OCI-LY7 (cell line): Measurements from ENCODE around the genes STX16 and GNAS.

DNA sequence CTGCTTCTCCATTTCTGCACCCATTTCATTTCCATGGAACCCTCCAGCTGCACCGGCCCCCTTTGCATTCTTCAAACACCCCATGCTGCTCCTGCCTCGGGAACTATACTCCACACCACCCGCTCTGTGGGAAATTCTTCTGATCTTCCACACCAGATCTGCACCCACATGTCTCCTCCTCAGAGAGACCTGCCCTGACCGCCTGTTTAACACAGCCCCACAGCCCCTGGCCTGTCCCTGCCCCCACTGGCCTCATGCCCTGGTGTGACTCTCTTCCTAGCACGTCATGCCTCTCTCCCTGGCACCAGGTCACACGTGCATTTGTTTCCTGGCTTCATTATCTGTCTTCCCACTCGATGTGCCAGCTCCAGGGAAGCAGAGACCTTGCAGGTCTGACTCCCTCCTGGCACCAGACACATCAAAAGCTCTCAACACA, 1.8 kb upstream of the C20orf85 start:
- PRO-cap = no peak
- RAMPAGE, long total RNA = no peak

DNA sequence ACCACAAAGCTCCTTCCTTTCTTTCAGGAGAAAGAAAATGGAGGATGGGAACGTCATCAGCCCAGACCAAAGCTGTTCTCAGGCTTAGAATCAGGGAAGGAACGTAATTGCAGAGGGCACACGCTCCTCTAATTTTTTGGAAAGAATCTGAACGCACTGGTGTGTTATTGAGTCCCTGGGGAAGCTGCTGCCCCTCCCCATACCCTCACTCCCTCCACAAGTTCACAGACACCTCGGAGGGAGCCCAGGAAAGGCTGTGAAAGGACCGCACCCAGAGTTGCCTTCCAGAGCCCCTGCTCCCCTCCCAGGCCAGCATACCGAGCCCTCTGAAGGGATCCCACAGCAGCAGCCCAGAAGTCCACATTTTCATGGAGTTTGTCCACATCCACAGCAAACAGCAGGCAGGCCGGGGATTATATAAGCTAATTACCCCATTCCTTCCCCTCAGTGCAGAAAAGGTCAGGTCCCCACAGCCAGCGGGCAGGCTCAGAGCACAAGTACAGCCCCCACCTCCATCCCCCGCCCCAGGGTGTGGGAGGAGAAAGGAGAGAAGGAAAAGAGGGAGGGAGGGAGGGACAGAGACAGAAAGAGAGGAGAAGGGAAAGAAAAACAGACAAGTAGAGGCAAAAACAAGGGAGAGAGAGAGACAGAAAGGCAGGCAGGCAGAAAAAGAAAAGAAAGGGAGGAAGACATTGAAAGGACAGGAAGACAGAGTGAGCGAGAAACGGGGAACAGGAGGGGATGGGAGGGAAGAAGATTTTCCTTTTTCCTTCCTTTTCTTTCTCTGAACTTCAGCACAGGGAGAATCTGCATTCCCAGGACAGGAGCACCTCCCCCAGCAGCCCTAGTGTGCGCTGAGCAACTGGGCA, 24.2 kb downstream of the C20orf85 start:
- PRO-cap = no peak
- RAMPAGE, long total RNA = no peak

DNA sequence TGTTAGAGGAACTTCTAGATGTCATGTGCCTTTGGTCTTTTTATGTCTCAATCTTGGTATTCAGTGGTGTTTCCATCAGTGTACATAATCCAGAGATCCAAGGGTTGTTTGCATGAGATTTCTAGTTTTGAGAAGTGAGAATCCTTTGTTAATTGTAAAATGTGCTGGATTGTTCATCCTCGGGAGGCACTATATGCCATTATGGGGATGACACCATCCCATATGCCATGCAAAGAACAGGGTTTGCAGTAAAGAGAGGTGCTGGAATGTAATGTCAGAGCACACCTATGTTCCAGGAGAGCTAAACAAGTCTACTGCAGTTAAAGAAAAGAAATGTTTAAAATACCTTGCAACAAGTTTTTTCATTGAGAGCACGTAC, 29.2 kb downstream of the RAB22A start:
- PRO-cap = no peak
- RAMPAGE, long total RNA = no peak

- PRO-cap = no peak
- RAMPAGE, long total RNA = no peak
These were observed 19.0 kb downstream of the VAPB start for GRCh38 chr20:58407960-58408478.

GRCh38 chr20:58650612-58651370, at the start of gene STX16:
Gene STX16, plus strand, starts transcription at chr20:58651283.
- PRO-cap = bidirectional peak, plus-strand start at chr20:58651283, minus-strand start at chr20:58651133
- RAMPAGE, long total RNA = no peak

DNA sequence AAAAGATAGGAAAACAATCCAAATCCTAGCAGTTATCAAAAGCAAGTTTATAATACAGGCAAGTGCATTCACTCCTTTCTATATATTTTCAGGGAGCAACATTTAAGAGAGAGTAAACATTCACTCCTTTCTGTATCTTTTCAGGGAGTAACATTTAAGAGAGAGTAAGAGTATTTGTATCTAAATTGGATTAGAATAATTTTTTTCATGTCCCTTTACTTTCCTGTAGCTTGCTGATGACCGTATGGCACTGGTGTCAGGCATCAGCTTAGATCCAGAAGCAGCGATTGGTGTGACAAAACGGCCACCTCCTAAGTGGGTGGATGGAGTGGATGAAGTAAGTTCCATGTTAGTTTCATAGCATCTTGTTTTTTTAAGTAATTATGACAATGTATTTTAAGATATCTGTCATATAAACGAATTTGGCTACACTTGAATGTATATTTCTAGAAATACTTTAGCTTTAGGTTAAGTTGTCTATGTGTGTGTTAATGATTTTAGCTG, 16.2 kb downstream of the STX16 start:
- PRO-cap = no peak
- RAMPAGE, long total RNA = no peak

GRCh38 chr20:58840332-58840989, 50.8 kb upstream of the GNAS start:
- PRO-cap = no peak
- RAMPAGE, long total RNA = no peak

DNA sequence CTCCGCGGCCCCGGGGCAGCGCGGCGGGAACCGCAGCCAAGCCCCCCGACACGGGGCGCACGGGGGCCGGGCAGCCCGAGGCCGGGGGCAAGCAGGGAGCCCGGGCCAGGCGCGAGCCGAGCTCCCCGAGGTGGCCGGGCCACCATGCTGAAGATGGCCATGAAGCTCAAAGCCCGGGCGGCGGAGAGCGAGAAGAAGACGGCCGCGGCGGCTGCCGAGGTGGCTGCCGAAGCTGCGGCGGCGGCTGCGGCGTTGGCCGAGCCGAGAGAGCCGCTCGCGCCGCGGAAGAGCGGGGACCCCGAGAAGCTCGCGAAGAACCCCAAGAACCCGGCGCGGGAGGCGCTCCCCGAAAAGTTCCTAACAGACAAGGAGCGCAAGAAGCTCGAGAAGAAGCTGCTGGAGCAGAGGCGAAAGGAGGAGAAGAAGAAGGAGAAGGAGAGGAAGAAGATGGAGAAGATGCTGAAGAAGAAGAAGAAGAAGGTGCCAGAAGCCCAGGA, 1.4 kb upstream of the GNAS start:
- PRO-cap = no peak
- RAMPAGE, long total RNA = no peak

- PRO-cap = bidirectional peak, plus-strand start at chr20:58891421, minus-strand start at chr20:58891492; bidirectional peak, plus-strand start at chr20:58891748, minus-strand start at chr20:58891750
- RAMPAGE, long total RNA = no peak
These were observed at the start of gene GNAS for GRCh38 chr20:58891212-58891881. Gene GNAS, plus strand, starts transcription at chr20:58891421.

DNA sequence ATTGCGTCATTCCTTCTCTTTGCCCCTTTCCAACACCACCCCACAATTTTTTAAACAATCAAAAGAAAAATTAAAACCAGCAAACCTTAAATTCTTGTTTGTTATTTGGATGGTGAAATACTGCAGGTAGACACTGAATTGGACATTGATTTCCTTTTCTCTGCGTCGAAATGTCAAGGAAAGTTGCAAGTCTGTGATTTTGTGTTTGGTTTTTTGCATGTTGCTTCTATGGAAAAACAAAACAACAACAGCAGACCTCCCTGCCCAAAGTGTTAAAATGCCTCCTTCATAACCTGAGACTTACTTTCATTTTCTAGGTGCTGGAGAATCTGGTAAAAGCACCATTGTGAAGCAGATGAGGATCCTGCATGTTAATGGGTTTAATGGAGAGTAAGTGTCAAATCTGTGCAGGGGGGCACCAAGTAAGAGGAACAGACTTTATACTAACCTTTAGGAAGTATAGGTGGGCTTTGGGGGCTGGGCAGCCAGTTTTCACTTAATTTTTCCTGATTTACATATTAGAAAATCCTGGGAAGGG, 4.1 kb downstream of the GNAS start:
- PRO-cap = no peak
- RAMPAGE, long total RNA = no peak

DNA sequence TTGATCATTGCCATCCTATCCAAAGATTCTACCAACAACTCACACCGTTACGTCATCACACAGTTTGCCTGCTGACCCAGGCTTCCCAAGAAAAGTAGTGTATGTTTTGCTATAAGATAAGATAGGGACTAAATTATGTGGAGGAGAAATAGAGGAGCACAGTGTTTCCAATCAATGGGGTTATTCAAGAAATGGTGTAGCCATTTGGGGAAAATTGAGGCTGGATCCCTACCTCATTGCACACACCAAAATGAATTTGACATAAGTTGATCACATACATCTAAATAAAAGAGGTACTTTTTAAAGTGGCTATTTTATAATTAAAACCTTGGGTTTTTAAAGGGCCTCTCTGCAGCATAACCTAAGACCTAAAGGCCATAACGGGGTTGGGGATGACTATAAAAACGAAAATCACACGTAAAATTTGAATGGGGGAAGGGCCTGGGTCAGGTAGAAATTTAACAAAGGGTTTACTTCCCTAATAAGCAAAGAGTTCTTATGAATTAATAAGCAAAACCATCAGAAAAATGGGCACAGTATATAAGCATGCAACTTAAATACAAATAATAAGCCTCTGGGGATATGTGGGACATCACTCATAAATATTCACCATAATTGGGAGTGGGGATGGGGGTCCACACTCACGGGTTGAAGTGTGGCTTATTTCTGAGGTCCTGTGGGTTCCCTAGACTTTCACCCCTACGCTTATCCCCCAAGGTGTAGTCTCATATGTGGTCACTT, 20.4 kb downstream of the GNAS start:
- PRO-cap = no peak
- RAMPAGE, long total RNA = no peak

DNA sequence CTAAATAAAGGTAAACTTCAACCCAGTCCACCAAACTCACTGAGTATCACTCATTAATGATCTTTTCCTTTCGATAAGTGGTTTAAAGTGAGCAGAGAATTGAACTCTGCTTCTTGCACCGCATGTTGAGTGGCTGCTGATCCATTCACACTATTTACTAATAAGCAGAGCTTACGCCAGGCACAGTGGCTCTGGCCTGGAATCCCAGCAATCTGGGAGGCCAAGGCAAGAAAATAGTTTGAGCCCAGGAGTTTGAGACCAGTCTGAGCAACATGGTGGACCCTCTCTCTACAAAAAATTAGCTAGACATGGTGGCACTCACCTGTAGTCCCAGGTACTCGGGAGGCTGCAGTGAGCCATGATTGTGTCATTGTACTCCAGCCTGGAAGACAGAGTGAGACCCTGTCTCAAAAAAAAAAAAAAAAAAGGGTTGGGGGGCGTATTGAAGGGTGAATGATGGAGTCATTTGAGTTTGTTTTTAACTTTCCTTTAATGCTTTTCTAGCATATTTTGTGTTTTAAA, 11.4 kb downstream of the NELFCD start:
- PRO-cap = no peak
- RAMPAGE, long total RNA = no peak

DNA sequence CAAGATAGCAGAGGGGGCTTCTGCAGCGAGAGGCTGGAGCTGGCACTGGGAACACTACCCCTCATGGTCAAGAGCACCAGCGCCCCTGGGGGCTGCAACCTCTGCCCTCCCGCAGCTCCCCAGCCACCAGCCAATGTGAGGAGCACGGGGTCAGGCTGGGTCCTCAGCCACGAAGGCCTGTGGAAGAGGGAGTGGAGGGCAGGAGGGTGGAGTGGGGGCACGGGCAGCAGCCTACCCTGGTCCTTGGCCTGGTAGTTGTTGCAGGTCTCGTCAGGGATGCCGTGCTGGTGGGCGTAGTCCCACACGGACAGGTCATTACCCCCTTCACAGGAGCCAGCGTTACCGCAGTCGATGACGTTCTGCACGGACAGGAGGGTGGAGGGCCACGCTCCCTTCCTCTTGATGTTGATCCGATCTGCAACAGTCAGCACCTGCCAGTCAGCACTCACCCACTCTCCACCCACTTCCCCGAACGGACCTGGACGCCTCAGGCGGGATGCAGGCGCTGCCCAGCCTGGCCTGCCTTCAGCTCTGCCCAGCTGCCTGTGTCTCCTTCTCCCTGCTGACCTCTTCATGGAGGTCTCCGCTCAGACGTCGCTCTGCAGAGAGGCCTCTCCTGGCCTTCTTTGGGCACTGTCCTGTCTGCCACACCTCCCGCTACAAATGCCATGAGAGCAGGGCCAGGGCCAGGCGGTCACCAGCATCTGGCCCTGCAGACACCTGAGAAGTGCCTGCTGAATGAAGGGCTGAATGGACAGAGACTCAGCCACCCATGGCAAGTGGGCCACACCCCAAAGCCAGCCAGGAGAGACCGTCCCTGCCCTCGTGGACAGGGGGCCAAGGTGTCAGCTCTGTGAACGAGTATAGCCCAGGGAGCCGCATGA, 5.6 kb downstream of the CTSZ start:
- PRO-cap = no peak
- RAMPAGE, long total RNA = no peak

- PRO-cap = no peak
- RAMPAGE, long total RNA = no peak
These were observed 41.6 kb upstream of the ZNF831 start for GRCh38 chr20:59121883-59122508.

- PRO-cap = no peak
- RAMPAGE, long total RNA = no peak
These were observed 39.3 kb upstream of the ZNF831 start for GRCh38 chr20:59124153-59124966.

GRCh38 chr20:59164626-59165482, 1.2 kb downstream of the ZNF831 start:
- PRO-cap = unidirectional peak, plus-strand start at chr20:59164806; unidirectional peak, minus-strand start at chr20:59164871; unidirectional peak, plus-strand start at chr20:59165224; bidirectional peak, plus-strand start at chr20:59165597, minus-strand start at chr20:59165402
- RAMPAGE, long total RNA = no peak

DNA sequence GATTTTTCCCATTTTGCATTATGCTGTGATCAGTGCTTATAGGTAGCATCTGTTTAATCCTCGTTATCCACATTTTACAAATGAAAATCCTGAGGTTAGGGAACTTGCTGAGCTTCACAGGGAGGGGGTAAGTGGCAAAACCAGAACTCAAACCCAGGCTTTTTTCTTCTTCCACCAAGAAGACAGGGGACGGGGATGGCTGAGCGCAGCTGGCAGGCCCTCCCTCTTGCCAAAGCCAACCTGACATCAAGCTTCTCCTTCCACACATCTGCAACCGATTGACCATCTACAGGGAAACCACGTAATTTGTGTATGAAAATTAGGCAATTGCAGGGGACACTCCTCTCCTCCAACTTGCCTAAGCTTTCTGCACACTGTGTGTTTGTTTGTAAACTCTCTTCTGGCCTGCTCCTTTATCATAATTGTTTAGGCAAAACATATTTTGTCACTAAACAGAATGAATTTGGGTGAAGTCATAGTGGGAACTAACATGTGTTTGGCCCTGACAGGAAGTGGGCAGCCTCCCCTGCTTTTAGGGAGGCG, 18.8 kb downstream of the ZNF831 start:
- PRO-cap = no peak
- RAMPAGE, long total RNA = no peak

DNA sequence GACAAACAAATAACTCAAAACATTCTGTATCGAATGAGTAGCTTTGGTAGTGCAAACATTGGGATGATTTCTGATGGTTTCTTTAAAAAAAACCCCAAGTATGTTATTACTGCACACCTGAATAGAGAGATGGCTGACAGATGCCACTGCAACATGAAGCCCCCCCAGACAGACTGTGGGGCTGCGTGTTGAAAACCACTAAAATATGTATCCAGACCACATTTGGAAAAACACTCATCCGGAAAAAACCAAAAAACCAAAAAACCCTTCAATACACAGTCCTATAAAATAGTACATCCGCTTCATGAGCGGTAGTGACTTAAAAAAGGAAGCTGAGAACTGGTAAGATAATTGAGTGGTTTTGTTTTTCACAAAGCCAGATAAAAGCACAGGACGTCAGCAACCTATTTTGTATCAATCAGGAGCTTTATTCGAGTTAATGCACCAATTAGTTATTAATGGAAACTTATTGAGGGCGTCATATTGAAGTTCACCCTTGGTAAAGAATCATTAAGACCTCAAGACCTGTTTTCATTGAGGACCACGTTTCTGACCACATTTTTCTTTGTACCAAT, 47.0 kb upstream of the EDN3 start:
- PRO-cap = no peak
- RAMPAGE, long total RNA = no peak

GRCh38 chr20:59253930-59254570, 46.4 kb upstream of the EDN3 start:
- PRO-cap = no peak
- RAMPAGE, long total RNA = no peak

- PRO-cap = no peak
- RAMPAGE, long total RNA = no peak
These were observed 106.6 kb downstream of the SYCP2 start for GRCh38 chr20:59826502-59827478.